Tibial nerve (tissue), 3 donors: ENCODE measurements around a stretch of chr7.

DNA sequence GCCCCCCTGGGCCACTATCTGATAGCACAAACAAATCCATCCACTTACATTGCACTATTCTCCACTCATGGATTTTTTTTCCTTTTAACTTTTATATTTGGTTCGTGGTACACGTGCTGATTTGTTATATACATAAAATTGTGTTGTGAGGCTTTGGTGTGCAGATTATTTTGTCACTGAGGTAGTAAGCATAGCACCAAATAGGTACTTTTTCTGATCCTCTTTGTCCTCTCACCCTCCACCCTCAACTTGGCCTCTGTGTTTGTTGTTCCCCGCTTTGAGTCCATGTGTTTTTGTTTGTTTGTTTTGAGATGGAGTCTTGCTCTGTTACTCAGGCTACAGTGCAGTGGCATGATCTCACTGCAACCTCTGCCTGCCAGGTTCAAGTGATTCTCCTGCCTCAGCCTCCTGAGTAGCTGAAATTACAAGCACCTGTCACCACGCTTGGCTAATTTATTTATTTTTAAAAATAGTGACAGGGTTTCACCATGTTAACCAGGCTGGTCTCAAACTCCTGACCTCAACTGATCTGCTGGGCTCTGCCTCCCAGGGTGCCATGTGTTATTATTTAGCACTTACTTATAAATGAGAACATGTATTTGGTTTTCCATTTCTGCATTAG is 5.2 kb downstream of the ZNF273 start:
- PRO-cap: no peak
- RAMPAGE, long total RNA, 3 experiments: no peak in any of the 3 experiments

GRCh38 chr7:64998693-64999211 is 7.7 kb downstream of the ERV3-1 start:
- PRO-cap: no peak
- RAMPAGE, long total RNA, 3 experiments: no peak in any of the 3 experiments

GRCh38 chr7:65036548-65036946 is 30.1 kb upstream of the ERV3-1 start:
- PRO-cap: no peak
- RAMPAGE, long total RNA, 3 experiments: no peak in any of the 3 experiments

DNA sequence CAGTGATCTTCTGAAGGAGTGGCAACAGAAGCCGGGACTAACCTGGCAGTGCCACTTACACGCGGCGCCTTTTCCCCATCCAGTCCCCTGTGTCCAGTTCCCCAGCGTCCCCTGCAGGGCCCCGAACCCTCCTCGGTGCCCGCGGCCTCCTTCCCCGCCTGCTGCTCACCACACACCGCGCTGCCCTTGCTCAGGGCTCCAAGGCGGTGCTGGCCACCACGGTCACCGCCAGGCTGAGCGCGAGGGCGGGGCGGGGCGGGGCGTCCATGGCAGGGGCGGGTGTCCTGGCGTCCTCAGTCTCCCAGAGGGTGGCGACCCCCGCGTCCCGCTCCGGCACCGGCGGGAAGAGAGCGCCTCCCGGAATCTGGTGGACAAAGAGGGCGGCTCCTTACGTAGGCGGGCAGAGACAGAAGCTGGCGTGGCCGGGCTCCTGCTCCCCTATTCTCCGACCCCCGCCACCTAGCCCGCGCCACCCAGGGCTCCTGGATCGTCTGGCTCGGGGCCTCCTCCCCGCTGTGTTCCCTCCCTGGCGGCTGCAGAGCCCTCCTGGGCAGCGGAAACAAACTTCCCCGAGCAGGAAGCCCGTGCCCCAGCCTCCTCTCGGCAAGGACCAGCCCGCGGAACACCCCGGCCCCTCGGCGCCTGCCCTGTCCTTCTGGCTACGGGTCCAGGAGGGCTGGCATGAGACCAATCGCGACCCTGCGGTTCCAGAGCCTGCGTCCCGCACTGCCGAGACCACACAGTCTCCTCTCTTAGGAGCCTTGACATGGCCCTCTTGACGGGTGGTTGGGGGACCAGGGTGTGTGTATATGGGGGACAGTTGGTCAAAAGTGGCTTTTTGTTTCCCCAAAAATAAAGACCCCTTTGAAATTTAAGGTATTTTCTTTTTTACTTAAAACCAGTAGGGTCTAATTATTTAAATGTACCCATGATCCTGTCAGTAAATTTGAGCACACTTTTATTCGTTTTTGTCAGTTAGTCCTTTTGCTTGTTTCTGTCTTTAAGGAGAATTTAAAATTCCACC is 133.8 kb upstream of the ZNF92 start:
- PRO-cap: no peak
- RAMPAGE, long total RNA, 3 experiments: no peak in any of the 3 experiments

GRCh38 chr7:65907511-65908012 is 34.7 kb downstream of the VKORC1L1 start:
- PRO-cap: no peak
- RAMPAGE, long total RNA, 3 experiments: no peak in any of the 3 experiments

DNA sequence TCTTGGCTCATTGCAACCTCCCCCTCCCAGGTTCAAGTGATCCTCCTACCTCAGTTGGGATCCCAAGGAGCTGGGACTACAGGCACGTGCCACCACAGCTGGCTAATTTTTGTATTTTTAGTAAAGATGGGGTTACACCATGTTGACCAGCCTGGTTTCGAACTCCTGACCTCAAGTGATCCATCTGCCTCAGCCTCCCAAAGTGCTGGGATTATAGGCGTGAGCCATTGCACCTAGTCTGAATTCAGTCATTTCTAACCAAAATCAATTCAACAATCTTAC is 44.5 kb upstream of the ASL start:
- PRO-cap: no peak
- RAMPAGE, long total RNA, 3 experiments: no peak in any of the 3 experiments

GRCh38 chr7:66142881-66144081 is 28.6 kb downstream of the CRCP start:
- PRO-cap: no peak
- RAMPAGE, long total RNA, 3 experiments: no peak in any of the 3 experiments

DNA sequence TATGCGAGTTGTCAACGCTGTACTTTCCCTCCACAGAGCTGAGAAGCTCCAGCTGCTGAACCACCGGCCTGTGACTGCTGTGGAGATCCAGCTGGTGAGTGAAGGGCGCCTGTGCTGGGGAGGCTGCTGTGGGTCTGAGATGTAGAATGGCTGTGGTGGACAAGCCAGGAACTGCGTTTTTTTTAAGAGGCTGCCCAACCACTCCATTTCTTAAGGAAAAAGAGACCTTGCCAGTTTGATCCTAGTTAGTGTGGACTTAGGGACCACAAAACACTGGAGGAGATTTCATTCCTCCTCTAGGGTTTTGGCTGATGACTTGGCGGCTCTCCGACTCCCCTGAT is 30.7 kb downstream of the CRCP start:
- PRO-cap: no peak
- RAMPAGE, long total RNA, 3 experiments: no peak in any of the 3 experiments

GRCh38 chr7:66151835-66152440 is 37.3 kb downstream of the CRCP start:
- PRO-cap: unidirectional peak, plus-strand start at chr7:66152206
- RAMPAGE, long total RNA, 3 experiments: no peak in any of the 3 experiments

- PRO-cap: no peak
- RAMPAGE, long total RNA, 3 experiments: no peak in any of the 3 experiments
Measured at GRCh38 chr7:66238255-66238774, 33.2 kb downstream of the TPST1 start.

- PRO-cap: no peak
- RAMPAGE, long total RNA, 3 experiments: no peak in any of the 3 experiments
Measured at GRCh38 chr7:66492459-66492973, 136.2 kb upstream of the KCTD7 start.

DNA sequence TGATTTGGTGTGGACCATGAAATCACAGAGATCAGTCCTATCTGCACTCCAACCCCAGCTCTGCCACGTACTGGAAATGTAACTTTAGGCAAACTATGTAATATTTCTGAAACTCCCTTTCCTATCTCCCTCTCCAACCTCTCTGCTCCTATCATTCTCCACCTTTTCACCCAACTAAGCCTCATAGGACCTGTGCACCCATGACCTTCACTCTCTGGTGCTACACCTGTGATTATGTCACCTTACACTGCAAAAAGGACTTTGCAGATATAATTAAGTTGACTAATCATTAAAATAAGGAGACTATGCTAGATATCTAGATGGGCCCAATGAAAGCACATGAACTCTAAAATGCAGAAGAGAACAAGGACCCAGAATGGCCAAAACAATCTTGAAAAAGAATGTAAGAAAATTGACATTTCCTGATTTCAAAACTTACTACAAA is 48.3 kb upstream of the KCTD7 start:
- PRO-cap: no peak
- RAMPAGE, long total RNA, 3 experiments: no peak in any of the 3 experiments

GRCh38 chr7:66629426-66629949 is 807 bp downstream of the KCTD7 start:
- PRO-cap: no peak
- RAMPAGE, long total RNA, 3 experiments: no peak in any of the 3 experiments

GRCh38 chr7:66682327-66683069 is 53.8 kb downstream of the KCTD7 start:
- PRO-cap: unidirectional peak, minus-strand start at chr7:66682903
- RAMPAGE, long total RNA, 3 experiments: no peak in any of the 3 experiments

DNA sequence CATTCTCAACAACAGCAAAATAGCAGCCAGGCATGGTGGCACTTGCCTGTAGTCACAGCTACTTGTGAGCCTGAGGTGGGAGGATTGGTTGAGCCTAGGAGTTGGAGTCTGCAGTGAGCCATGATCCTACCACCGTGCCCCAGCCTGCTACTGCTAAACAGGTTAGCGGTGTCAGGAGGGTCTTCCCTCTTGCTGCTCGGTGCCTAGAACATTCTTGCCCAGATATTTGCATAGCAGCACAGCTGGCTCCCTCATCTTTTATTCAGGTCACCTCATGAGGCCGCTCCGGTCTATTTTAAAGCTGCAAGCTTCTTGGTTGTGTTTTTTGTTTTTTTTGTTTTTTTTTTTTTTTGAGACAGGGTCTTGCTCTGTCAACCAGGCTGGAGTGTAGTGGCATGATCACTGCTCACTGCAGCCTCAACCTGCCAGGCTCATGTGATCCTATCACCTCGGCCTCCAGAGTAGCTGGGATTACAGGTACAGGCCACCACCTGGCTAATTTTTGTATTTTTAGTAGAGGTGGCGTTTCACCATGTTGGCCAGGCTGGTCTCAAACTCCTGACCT is 2.8 kb upstream of the RABGEF1 start:
- PRO-cap: no peak
- RAMPAGE, long total RNA, 3 experiments: no peak in any of the 3 experiments

DNA sequence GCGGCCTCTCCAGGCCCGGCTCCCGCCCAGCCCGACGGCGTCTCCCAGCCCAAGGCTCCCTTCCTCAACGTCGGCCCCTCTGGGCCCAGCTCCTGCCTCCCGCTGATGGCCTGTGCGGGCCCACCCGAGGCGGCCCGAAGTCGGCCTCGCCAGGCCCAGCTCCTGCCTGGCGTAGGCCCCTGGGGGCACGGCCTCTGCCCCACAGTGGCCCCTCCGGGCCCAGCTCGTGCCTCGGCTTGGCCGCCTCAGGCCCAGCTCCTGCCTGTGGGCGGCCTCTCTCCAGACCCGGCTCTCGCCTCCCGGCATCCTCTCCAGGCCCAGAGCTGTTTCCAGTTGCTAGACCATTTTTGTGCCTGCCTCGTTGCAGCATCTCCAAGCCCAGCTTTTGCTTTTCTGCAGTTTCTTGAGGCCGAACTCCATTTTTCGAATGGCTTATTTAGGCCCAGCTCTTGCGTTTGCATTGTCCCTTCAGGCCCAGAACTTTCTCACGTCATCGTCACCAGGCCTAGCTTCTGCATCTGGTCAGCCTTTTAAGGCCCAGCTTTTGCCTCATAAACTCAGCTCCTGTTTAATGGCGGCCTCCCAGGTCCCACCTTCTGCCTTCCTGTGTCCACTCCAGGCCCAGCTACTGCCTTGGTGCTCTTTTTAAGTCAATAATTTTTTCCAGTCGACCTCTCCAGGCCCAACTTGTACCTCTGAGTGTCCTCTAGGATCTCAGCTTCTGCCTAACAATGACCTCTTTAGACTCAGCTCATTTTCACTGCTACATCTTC is 16.5 kb upstream of the TMEM248 start:
- PRO-cap: no peak
- RAMPAGE, long total RNA, 3 experiments: no peak in any of the 3 experiments

- PRO-cap: no peak
- RAMPAGE, long total RNA, 3 experiments: no peak in any of the 3 experiments
Measured at GRCh38 chr7:66930250-66930835, 9.3 kb downstream of the TMEM248 start.

DNA sequence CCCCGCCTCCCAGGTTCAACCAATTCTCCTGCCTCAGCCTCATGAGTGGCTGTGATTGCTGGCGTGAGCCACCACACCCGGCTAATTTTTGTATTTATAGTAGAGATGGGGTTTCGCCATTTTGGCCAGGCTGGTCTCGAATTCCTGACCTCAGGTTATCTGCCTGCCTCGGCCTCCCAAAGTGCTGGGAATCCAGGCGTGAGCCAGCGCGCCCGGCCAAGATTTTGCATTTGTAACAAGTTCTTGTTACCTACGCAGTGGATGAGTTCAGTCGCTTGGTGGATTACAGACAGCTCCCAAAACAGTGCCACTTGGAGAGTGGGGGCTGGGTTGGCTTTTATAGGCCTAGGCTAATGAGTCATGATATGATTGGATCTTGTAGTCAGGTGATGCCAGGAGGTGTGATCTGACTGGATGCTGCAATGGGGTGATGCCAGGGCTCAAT is 20.4 kb downstream of the SBDS start:
- PRO-cap: no peak
- RAMPAGE, long total RNA, 3 experiments: no peak in any of the 3 experiments

DNA sequence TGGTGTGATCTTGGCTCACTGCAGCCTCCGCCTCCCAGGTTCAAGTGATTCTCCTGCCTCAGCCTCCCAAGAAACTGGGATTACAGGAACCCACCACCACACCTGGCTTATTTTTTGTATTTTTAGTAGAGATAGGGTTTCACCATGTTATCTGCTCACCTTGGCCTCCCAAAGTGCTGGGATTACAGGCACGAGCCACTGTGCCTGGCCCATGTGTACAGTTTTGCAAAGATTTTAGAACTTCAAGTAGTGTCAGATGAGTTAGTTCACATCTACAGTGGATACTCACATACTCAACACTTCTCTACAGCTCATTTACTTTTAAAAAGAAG is 6.5 kb downstream of the SBDS start:
- PRO-cap: no peak
- RAMPAGE, long total RNA, 3 experiments: no peak in any of the 3 experiments

GRCh38 chr7:67066985-67067530 is 70.4 kb downstream of the TYW1 start:
- PRO-cap: no peak
- RAMPAGE, long total RNA, 3 experiments: start-site peak on the plus strand in 1 of 3 experiments, at chr7:67067198-67067397 at its widest, 16 reads per replicate